ENCODE results near the genes PHF3 and SMAP1.

DNA sequence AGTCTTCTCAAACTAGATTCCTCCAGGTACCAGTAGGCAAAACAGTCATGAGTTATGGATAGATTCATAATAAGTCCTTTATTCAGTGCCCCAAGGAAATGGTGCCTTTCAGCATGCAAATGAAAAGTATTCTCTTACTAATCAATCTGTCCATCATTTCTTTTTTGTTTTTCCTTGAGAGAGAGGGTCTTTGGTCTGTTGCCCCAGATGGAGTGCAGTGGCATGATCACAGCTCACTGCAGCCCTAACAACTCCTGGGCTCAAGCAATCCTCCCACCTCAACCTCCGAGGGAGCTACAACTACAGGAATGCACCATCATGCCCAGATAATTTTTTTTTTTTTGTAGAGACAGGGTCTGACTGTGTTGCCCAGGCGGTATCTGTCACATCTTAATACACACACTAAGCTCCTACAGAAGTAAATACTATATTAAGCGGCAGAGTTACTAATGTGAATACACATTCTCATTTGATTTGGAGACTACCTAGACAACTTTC is 7.4 kb upstream of the PTP4A1 start:
- PRO-cap = no peak

DNA sequence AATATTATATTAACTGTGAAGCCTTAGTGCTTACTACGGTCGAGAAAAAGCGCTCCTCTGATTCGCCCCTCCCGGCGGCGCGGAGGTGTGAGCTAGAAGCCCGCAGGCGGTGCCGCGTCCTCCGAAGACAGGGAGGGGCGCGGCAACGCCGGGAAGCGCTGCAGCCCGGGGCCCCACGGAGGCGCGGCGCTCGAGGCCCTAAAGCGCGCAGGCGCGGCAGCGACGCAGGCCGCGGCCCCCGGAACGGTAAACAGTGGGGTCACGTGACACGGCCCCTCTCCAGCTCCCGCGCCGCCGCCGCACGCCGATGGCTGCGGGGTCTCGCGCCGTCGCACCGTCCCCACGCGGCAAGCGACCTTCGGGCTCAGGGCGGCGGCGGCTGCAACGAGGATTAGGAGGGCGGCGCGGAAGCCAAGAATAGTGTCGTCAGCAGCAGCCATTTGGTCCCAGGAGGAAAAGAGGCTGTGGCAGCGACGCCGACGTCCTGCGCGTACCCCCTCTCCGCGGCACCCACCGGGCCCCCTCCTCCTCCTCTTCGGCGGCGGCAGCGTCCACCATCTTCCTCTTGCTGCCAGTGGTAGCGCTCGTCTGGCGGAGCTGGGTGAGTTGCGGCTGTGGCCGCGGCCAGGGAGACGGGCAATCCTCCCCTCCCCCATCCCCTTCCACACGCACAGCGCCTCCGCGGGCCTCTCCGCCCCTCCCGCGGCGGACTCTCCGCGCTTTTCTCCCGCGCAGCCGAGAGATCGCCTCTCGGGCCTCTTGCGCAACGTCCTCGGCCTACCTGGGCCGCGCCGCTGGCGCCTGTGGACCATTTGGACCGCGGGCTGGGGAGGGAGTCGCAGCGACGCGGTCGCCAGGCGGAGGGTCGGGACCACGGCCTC is at the start of gene PHF3:
PHF3 (plus strand) TSS at position 253 of the 881 bp plus-strand sequence.
- PRO-cap = bidirectional peak, plus-strand start at position 583 of the sequence, minus-strand start at position 587 of the sequence

- PRO-cap = no peak
These were observed 77.5 kb downstream of the PHF3 start for GRCh38 chr6:63712792-63713741.

DNA sequence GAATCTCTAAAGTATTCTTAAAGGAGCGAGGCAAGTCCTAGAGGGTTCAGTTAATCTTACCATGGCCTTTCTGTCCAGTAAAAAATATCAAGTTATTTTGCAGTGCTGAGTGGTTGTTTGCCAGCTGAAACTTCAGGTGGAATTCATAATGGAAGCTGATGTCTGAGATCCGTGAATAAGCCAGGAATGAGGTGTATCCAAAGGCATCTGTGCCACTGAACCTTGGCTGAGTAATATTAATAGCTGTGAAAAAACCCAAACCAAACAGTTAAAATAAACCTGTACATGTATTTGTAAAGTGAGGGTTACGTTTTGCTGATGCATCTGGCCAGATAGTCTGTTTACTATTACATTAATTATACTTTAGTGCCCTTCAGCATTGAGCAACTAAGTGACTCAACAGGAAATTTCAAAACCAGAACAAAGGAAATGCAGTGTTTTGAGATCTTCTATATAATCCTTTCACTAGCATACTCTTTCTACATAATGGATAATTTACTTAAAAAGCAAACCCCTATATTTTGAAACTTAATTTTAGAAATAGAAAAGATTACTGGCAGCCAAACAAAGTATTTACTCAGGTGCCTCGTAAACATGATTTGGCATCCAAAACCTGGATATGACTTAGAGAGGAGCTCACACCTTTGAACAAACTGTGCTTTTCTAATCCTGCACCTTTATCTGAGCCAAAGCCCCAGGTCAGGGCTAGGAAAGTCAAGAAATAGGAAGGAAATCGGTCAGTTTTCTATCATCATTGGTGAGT is 170.7 kb downstream of the PHF3 start:
- PRO-cap = no peak

DNA sequence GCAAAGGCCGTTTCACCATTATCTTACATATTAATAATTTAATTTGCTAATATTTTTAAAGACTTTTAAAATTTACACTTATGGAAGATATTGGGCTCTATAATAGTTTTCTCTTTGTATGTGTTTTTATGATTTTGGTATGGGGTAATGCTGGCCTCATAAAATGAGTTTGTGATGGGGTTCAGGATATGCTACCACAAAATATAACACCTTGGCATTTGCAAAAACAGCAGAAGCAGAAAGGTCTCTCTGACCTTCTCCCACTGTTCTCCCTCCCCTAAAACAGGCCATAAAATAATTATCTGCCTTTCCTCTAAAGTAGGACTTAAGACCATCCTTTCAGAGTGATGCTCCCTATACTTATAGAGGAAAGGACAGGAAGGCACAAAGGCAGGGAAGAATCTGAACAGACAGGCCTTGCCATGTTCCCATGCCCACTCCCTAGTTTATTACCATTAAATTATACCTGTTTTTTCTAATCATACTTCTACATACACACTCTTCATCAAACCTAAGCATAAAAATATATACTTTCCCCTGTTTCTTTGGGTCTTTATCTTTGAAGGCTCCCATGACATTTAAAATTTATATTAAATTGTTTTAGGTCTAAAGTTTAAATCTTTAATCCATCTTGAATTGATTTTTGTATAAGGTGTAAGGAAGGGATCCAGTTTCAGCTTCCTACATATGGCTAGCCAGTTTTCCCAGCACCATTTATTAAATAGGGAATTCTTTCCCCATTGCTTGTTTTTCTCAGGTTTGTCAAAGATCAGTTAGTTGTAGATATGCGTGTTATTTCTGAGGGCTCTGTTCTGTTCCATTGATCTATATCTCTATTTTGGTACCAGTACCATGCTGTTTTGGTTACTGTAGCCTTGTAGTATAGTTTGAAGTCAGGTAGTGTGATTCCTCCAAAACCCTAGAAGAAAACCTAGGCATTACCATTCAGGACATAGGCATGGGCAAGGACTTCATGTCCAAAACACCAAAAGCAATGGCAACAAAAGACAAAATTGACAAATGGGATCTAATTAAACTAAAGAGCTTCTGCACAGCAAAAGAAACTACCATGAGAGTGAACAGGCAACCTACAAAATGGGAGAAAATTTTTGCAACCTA is 755.8 kb upstream of the ADGRB3 start:
- PRO-cap = no peak

- PRO-cap = no peak
These were observed 535 bp upstream of the ADGRB3 start for GRCh38 chr6:68634267-68635227.

GRCh38 chr6:68757741-68758108 is 122.6 kb downstream of the ADGRB3 start:
- PRO-cap = no peak

DNA sequence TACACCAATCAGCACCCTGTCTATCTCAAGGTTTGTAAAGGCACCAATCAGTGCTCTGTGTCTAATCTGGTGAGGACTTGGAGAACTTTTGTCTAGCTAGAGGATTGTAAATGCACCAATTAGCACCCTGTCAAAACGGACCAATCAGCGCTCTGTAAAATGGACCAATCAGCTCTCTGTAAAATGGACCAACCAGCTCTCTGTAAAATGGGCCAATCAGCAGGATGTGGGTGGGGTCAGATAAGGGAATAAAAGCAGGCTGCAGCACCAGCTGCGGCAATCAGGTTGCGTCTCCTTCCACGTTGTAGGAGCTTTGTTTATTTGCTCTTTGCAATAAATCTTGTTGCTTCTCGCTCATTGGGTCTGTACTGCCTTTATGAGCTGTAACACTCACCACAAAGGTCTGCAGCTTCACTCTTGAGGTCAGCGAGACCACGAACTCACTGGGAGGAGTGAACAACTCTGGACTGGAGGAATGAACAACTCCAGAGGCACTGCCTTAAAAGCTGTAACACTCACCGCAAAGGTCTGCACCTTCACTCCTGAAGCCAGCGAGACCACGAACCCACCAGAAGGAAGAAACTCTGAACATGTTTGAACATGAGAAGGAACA is 248.2 kb downstream of the ADGRB3 start:
- PRO-cap = no peak

DNA sequence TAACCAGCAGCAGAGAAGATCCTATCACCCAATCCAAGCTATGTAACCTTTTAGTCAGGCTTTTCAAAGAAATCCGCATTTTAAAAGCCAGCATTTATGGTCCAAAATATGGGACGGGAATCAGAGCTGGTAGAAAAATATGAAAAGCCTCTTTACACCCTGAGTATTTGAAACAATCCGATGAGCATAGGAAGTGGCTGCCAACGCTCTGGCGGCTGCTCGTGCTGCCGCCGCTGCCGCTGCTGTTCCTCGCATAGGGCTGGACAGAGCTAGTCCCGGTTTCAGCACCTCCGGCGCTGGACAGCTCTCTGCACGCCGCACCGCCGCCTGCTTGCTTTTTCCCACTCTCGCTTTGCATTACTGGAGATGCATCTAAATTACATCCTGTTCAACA is 564.0 kb downstream of the LMBRD1 start:
- PRO-cap = no peak

GRCh38 chr6:69694380-69695529 is 102.1 kb downstream of the LMBRD1 start:
- PRO-cap = no peak

DNA sequence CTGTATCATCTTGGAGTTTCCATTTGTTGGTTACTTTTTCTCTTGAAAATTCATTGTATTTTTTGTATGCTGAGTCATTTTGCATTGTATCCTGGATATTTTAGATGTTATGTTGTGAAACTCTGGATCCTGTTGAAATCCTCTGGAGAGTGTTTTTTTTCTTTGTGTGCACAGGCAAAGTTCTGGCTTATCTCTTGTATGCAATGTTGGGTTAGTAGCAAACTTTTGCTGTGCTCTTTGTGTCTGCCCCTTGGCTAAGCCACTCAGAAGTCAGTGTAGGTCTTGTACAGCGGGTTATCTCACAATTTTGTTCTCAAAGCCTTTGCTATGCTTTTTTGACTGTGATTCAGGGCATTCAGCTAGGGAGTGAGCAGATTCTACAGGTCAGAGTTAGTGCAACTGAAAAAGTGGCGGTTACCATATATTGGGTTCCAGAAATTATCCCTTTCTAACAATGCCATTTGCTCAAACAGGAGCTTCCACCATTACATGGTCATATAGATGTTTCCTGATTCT is 29.2 kb upstream of the LMBRD1 start:
- PRO-cap = no peak

DNA sequence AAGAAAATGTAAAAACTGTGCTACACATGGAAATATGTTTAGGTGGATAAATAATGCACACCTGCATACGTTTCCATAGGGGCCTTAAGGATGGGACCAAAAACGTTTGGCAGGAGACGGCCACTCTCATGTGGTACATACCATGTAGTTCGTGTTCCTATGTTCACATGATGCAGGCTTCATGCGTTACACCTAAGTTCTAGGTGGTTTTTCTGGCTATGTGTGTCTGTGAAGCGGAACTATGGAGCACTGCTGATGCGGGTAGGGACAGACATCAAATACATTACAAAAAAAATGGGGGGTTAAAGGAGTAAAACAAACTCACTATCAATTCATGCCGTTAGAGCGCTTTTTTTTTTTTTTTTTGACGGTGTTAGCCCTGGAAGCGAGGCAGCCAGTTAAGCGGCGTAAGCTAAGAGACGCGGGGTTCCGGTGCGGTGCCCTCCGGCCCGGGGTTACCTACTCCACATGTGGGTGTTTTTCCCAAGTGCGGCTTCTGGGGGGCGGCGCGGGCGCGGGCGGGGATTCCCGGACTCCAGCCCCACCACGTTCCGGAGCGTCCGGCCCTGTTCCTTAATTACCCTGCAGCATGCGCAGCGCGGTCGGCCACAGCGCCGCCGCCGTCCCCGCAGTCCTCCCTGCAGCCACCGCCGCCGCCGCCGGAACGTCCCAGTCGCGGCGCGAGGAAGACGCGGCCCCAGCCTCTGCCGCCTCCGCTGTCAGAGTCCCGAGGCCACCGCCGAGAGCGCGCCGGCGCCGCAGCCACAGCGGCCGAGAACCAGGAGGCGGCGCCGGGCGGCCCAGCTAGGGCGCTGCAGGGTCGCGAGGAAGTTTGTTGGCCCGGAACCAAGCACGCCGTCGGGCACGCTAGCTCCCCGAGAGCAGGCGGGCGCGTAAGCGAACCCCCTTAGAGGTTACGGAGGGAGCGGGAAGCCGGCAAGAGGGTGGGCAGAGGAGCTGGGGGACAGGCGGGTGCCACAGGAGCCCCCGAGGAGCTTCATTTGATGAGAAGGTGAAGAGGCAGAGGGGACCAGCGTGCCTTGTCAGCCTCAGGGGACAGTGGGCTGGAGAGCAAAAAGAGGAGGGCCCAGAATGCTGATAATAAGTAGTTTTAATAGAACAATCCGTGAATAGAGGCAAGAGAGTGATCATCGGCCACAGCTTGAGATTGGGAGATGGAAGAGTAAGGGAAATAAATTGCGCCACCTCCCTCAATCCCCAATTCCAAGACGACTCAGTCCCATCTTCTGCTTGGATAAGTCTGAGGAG is 823 bp downstream of the COL19A1 start:
- PRO-cap = no peak

- PRO-cap = no peak
These were observed at the start of gene SMAP1 for GRCh38 chr6:70667515-70668763. Gene SMAP1 (plus strand): TSS chr6:70667883.

DNA sequence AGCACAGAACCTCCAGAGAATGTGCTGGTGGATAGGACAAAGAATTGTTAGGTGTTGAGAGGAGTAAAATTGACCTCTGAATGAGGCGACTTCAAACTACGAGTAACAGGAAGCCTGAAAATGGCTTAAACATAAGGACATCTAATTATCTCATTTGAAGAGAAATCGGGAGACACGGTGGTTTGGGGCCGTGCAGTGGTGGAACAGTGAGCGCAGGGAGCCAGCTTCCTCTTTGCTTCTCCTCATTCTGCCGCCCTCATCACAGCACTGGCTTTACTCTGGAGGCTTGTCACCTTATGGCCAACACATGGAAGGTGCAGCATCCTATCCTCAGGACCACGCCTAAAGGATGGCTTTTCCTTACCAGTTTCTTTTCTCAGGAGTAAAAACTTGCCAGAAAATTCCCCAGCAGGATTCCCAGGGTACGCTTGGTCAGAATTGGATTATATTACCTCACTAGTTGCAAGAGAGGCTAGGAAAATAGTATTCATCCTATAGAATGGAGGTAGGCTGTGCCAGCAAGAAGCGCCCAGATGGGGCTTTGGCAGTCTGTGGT is 114.3 kb downstream of the B3GAT2 start:
- PRO-cap = no peak

DNA sequence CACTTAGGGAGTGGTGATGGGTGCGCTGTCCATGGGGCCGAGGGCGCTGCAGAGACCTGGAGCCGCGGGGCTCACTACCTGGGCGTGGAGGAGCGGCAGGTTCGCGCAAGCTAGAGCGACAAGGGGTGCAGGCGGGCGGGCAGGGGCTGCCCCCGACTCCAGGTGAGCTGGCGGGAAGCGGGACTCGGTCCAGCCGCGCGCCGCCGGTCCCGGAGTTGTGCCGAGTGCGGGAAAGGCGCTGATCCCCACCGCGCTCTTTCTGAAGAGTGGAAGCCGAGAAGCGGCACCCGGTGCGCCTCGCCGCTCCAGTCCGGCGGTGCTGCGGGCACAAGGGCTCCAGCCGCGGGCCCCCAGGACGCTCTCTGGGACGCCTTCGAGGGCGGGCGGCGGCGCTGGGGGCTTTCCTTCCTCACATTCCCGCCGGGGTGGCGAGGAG is 326 bp downstream of the B3GAT2 start:
- PRO-cap = no peak

- PRO-cap = no peak
These were observed 215 bp downstream of the OGFRL1 start for GRCh38 chr6:71288867-71289185.

GRCh38 chr6:71290445-71291693 is 2.3 kb downstream of the OGFRL1 start:
- PRO-cap = no peak

DNA sequence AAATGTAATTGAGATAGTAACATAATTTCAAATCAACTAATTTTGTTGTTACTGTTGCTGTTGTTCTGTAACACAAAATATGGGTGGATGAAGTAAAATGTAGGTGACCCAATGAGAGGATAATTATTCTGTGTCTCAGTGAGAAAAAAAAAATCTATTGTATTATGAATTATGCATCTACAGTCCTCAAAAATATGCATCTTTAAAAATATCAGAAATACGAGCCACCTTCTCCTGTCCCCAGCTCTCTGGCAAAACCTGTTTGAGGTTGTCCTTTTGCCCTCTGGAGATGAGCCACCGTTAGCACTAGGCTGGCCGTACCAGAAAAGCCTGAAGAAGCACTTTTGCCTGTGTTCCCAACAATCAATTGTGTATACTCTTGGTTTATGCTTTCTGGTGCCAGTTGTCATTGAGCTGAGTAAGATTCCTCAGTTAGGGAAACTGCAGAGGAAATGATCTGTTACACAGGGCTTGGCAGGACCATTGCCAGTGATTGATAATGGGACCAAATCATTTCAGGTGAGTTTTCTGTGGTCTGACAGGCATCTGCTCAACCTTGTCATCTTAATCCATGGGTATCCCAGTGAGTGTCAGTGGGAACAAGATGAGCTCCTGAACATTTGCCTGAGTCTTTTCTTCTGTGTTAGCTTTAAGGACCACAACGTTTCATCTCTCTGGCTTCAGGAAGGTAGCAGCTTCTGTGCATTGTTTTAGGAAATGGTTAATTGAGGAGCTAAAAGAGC is 329.9 kb downstream of the RIMS1 start:
- PRO-cap = no peak

- PRO-cap = no peak
These were observed 25.2 kb downstream of the KCNQ5 start for GRCh38 chr6:72646908-72647586.

- PRO-cap = no peak
These were observed 146.2 kb downstream of the KCNQ5 start for GRCh38 chr6:72767974-72768490.